B cell (primary cell): Measurements from ENCODE around the genes ERBB4 and ATIC.

DNA sequence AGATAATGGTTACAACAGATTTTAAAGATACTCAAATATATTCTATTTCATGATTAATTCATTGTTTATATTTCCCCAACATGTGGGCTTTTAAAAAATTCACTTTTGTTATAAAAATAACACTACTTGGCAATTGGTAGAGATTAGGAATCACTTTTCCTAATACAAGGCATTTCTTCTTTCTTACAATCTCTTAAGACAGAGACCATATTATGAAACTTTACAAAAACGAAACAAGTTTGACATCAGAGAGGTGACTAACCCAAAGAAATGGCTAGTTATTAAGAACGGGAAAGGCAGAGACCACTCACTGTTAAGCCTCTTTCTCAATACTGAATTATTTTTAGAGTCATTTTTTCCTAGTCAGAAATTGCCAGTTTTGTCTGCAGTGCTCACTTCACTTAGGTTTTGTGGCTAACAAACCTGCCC is 1.4 kb downstream of the KANSL1L start:
- PRO-cap = no peak
- CAGE, long polyA plus RNA = no peak

DNA sequence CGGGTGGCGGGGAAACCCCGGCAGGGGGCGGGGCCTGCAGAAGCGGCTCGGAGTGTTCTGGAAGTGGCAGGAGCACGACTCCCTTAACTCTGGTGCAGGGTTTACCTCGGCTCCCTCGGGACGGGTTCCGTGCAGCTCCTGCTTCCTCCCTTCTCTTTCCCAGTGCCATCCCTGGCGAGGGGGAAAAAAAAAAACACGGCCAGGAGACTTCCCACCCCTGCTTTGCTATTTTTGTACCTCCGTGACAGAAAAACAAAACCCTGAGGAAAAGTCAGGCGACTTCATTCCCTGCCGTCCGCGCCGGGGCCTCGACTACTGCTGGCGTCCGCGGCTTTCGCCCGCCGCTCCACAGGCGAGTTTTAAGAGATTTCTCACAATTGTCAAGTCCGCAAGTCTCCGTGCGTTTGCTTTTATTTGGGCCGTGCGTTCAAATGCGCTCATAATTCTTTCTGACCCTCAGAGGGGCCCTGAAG is 305 bp upstream of the KANSL1L start:
- PRO-cap = bidirectional peak, plus-strand start at position 39 of the sequence, minus-strand start outside the sequence; unidirectional peak, plus-strand start at position 284 of the sequence
- CAGE, long polyA plus RNA = no peak

DNA sequence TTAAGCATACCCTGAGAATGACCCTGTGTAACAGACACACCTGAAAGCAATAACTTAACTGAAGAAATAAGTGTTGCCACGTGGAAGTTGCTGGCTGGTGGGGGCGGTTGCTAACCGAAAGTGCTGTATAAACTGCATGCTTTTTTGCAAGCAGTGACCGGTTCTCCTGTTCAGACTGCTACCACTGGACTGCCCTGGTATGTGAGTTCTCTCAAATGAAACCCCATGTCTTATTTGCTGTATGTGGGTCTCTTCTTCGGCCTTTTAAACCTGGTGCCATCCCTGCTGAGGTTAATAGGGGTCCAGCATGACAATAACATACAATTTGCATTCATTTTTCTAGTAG is 28.0 kb upstream of the ACADL start:
- PRO-cap = no peak
- CAGE, long polyA plus RNA = no peak

DNA sequence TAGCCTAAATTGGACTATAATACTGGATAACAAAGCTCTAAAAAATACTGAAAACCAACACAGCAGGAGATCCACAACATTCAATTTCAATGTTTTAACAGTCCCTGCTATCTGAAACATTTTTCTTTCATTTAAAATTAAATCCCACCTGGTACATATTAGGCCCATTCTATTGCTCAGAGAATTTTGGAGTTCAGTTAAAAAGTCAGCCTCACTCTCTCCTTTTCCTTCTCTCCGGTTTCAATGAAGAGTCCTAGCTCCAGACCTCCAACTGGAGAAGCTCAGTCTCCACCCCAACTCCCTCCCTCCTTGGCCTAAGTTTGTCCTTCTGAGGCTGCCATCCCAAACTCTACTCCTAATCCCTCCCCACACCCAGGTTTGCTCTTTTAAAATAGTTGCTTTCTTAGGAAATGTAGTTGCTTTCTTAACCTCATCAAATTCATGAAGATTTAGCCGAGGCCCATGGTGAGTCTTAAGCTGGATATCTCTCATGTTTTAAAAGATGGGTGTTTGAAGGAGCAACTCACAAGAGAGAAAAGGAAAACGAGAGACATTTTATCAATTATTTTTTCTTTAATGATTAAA is 835 bp upstream of the LANCL1 start:
- PRO-cap = no peak
- CAGE, long polyA plus RNA = no peak

DNA sequence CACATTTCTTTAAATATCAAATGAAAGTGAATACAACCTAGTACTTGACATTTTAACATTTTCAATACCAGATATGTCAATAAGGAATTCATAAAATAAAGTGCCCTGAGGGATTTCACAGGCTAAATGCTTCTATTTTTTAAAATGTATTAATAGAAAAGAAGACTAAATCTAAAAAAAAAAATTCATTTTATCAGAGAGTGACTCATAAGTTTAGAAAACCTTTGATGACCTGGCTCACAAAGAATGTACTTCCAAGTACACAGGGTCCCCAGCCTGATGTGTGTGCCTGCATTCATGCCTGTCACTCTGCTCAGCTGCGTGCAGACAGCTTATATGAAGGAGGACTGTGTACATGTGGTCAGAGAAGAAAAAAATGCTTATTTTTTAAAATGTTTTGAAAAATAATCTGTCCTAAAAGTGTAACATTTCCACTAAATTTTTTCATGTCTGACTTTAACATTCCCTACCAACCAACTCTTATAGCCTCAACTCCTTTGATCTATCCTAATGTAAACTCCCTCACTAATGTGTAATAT is 3.0 kb upstream of the CPS1 start:
- PRO-cap = no peak
- CAGE, long polyA plus RNA = no peak

DNA sequence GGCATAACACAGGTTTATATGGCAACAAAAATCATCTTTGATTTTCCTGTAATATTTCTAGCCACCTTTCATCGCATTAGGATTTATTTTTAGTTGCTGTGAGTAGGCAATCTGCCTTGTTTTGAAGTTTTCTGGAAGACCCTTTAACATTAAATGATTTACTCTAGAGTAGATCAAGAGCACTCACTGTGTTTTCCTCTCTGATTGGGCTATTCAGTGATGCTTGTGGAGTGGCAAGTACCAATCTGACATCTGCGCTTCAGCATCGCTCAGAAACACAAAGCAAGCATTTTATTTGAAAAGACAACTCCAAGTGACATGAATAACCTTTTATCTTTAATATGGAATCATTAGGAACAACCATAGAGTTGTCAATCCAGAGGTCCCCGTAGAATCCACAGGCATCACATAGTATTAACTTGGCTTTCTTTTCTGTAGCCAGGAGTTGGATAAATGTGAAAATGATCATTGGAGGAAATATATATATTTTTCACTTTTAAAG is 114.6 kb downstream of the CPS1 start:
- PRO-cap = no peak
- CAGE, long polyA plus RNA = no peak

DNA sequence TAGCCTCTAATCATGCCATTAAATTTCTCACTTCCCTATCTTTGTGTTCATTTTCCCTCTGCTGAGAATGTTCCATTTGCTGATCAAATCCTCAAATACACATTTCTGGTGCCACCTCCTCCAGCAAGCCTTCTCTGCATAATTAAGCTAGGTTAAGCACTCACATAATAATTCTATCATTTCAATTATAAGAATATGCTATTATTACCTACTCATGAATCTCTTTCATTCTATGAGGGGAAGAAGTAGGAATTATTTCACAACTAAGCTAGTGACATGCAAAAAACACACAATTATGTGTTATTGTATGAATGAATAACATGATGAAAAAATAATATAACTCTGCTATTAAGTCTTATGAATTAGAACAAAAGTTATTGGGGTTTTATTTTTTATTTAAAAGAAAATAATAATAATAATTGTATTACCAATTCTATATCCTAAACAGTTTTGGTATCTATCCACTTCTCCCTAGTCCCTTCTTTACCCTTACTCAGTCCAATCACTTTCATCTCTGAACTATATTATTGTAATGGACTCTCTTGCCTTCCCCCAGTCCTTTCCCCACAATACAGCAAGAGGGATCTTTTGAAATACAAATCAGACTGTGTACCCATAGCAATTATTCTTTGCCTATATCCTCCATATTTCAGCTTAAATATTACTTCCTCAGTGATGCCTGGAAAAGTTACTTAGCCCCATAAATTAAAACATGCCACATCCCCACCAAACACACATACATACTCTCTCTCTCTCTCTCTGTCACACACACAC is 63.0 kb downstream of the ERBB4 start:
- PRO-cap = no peak
- CAGE, long polyA plus RNA = no peak

DNA sequence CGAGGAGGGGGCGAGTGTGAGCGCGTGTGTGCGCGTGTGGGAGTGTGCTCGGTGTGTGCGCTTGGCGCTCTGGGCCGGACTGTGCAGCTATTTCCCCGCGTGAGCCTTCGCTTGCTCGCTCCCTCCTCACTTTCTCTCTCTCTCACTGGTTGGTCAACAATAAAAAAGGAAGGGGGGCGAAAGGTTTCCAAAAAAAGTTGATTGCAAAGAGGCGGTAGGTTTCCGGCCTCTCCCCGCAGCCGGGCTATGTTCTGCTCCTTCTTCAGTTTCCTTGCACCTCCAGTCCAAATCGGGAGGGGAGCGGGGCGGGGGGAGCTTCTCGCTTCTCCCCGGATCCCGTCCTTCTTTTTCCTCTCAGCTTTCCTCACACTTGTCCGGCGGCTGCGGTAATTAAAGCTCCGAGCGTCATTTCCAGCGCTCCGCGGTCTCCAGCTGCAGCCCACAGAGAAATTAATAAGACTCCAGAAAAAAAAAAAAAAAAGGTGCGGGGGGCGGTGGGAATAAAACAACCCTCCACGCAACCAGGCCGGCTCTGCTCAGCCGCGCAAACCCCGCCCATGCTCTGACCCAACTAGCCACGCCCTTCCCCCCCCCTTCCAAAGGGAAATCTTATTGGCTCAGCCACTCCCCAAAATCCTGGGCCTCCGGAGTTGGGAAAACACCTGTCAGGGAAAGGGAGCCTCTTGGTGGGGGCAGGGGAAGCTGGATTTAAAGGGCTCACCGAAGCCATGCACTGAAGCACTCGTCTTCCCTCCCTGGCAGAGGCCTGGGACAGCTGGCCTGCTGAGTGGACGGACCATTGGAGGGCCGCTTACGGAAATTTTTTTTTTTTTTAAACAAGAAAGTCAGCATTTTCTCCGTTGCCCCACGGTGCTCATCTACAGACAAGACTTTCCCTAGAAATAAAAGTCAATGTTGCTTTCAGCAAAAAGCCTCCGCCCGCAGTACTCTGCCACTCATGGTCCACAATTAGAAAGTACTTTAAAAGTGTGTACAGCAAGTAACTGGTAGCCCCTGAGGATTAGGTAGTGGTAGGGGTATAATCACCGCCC is at the start of gene ERBB4:
Gene ERBB4 (minus strand): TSS at position 83 of the 1,052 bp plus-strand sequence.
- PRO-cap = no peak
- CAGE, long polyA plus RNA = no peak

- PRO-cap = no peak
- CAGE, long polyA plus RNA = no peak
Observed at GRCh38 chr2:212905687-212906416, 245.6 kb downstream of the IKZF2 start.

DNA sequence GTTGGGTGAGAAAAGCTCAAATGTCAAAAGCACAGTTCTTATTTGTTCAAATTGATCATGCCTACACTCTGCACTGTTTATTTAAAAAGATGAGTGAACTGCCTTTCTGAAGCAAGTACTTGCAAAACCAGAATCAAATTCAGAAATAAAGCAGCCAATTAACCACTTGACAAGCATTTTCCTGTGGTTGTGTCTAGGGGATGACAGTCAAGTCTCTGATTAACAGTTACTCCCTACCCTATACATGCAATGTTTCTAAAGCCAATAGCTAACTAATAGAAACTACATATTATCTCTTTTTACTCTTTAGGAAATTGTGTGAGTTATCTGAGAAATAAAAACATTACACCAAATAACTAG is 5.6 kb downstream of the IKZF2 start:
- PRO-cap = no peak
- CAGE, long polyA plus RNA = no peak

GRCh38 chr2:213152403-213152633 is 906 bp upstream of the IKZF2 start:
- PRO-cap = bidirectional peak, plus-strand start at chr2:213152447, minus-strand start at chr2:213152336
- CAGE, long polyA plus RNA = no peak

GRCh38 chr2:213232859-213233626 is 51.2 kb upstream of the SPAG16 start:
- PRO-cap = bidirectional peak, plus-strand start at chr2:213233227, minus-strand start at chr2:213233235
- CAGE, long polyA plus RNA = no peak

DNA sequence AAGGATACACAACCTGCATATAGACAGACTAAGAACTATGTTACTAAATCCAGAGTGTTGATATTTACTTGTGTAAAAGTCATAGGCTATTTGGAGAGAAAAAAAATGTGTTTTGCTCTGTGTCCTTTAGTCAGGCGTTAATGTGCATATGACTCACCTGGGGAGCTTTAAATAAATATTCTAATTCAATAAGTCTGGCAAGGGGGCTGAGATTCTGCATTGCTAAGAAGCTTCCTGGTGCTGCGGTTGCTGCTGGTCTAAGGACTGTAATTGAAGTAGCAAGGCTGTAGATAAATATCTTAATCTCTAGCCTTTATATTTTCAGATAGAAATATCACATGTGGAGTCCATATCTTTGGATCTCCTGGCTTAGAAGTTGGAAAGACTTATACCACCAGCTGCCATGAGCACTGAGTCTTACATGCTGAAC is 4.7 kb downstream of the SPAG16 start:
- PRO-cap = no peak
- CAGE, long polyA plus RNA = no peak

DNA sequence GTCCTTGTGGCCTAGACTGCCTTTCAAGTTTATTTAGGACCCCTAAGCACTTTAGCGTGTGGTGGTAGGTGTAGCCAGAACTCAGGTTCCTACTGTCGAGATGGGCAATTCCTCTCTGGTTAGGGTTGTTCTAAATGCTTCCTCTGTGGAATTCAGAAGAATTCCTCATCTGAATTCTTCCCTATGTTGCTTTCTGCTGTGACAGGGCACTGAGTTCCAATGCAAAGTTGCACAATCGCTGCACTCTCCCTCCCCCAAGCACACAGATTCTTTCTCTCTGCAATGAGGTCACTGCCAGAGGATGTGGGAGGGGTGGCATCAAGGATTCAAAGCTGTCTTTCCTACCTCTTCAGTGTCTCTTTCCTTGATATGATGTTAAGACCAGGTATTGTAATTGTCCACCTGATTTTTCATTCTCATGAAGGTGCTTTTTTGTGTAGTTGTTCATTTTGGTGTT is 54.9 kb downstream of the VWC2L start:
- PRO-cap = no peak
- CAGE, long polyA plus RNA = no peak

DNA sequence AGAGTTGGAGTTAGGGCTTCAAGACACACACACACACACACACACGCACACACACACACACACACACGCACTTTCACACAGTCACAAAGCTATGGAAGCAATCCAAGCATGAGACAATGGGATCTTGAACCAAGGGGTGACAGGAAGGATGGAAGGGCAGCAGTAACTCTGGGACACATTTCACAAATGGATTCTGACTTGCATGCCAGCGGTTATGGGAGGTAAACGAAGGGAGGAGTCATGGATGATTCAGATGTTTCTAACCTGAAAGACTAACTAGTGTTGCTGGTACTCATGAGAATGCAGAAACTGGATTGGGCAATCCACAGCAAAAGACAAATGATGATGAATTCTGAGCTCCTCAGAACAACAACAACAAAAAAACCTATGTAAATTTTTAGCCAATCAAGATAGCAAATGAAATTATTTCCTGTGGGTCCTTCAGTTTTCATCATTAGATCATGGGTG is 32.8 kb downstream of the ABCA12 start:
- PRO-cap = no peak
- CAGE, long polyA plus RNA = no peak

DNA sequence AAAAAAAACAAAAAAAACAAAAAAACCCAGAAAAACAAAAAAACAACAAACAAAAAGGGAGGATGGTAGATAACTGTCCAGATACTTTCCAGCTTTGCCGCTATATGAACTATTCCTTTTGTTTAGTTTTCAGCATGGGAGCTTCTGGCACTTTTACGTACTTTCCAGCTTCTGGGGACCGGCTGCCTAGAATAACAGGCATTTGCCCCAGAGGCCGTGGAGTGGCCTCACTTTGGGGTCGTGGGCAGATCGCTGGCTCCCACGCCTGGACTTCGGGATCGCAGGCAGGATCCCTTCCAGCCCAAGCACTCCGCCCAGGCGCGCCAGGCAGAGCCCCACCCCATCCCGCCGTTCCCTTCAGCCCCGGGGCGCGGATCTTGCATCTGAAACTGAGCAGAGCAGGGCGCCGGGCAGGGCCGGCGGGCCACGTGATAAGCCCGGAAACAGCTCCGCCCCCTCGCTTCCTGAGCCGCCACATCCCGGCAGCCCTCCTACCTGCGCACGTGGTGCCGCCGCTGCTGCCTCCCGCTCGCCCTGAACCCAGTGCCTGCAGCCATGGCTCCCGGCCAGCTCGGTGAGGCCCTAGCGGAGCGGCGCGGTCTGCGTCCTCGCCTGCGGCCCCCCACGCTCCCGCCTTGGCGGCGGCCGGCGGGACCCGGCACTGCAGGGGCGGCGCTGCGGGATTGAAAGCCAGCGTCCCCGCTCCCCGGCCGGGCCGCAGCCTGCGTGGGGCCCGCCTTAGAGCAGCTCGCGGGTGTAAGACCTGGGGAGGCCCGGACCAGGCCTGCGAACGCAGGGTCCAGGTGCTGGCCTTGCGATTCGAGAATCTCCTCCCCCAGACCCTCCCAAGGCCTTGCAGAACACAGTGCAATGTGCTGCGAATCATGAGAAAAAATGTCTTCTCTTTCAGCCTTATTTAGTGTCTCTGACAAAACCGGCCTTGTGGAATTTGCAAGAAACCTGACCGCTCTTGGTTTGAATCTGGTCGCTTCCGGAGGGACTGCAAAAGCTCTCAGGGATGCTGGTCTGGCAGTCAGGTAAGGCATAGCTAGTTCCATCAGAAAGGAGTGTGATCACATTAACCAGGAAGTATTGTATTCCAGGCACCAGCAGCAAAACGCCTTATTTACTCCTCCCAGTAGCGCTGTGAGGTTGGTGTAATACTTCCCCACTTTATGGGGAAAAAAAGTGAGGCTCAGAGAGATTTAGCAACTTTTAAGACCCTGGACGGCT is at the start of gene ATIC:
Gene ATIC (plus strand): TSS at position 472 of the 1,233 bp plus-strand sequence.
- PRO-cap = bidirectional peak, plus-strand start at position 475 of the sequence, minus-strand start at position 385 of the sequence; bidirectional peak, plus-strand start at position 741 of the sequence, minus-strand start at position 637 of the sequence
- CAGE, long polyA plus RNA = no peak

DNA sequence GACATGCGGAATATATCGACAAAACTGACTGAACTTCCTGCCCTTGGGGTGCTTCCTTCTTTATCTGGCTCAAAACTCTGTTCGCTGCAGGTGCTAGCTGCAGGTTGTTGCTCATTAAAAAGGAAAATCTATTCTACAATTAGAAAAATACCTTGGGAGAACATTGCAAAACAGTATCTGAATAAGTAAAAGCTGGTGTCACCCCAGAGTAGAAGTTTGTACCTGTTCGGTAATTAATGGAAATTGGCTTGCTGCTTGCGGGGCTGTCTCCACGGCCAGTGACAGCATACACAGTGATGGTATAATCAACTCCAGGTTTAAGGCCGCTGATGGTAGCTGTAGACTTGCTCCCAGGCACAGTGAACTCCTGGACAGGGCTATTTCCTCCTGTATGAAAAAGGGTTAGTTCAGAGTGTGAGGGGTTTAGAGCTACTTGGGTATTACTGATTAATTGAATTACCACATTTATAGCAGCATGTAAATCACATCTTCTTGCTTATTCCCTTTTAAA is 52.0 kb downstream of the FN1 start:
- PRO-cap = no peak
- CAGE, long polyA plus RNA = no peak

- PRO-cap = no peak
- CAGE, long polyA plus RNA = no peak
Observed at GRCh38 chr2:215414647-215415200, 21.1 kb downstream of the FN1 start.

- PRO-cap = no peak
- CAGE, long polyA plus RNA = no peak
Observed at GRCh38 chr2:215420276-215420957, 15.5 kb downstream of the FN1 start.

- PRO-cap = no peak
- CAGE, long polyA plus RNA = no peak
Observed at GRCh38 chr2:215437240-215437585, 1.3 kb upstream of the FN1 start.